Glomerular endothelial cell (primary cell): ENCODE results near the gene PDS5A.

DNA sequence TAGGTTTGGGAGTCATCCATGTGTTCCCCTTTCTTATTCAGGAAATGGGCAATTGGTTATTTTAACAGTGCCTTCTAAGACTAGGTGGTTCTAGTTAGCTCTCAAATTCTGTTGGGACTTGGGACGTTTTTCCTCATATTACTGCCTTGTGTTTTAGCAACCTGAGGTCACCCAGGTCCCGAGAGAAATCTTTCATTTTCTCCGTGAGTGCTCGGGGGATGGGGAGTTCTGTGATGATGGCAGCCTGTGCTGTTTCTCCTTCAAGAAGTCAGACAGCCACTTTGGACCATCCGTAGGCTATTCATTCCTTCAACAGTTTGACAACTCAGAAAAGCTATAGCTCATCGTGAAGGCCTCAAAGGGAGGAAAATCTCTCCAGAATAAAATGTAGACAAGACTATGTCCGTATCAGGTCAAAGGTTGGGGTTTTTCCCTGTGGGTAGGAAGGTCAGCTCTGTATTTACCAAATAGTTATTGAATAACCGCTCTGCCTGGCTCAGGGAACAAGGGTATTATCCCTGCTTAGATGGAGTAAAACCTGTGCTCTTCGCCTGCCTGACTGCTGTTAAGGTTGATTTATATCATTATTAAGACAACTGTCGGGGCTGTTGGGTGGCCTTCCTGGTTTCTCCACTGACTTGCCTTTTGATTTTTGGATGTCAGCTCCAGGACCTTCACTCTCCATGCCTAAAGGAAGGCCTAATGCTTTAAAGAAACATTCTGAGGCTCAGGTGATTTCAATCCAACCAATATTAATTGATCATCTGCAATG is 36.6 kb downstream of the FAM114A1 start:
- RAMPAGE, long total RNA: no peak

GRCh38 chr4:38931097-38931772 is 63.6 kb downstream of the FAM114A1 start:
- RAMPAGE, long total RNA: no peak

- RAMPAGE, long total RNA: no peak
These were observed 5.3 kb upstream of the TMEM156 start for GRCh38 chr4:39037408-39038023.

GRCh38 chr4:39048209-39048681 is 13.8 kb upstream of the KLHL5 start:
- RAMPAGE, long total RNA: no peak

GRCh38 chr4:39135151-39135758 is 47.1 kb upstream of the WDR19 start:
- RAMPAGE, long total RNA: no peak

DNA sequence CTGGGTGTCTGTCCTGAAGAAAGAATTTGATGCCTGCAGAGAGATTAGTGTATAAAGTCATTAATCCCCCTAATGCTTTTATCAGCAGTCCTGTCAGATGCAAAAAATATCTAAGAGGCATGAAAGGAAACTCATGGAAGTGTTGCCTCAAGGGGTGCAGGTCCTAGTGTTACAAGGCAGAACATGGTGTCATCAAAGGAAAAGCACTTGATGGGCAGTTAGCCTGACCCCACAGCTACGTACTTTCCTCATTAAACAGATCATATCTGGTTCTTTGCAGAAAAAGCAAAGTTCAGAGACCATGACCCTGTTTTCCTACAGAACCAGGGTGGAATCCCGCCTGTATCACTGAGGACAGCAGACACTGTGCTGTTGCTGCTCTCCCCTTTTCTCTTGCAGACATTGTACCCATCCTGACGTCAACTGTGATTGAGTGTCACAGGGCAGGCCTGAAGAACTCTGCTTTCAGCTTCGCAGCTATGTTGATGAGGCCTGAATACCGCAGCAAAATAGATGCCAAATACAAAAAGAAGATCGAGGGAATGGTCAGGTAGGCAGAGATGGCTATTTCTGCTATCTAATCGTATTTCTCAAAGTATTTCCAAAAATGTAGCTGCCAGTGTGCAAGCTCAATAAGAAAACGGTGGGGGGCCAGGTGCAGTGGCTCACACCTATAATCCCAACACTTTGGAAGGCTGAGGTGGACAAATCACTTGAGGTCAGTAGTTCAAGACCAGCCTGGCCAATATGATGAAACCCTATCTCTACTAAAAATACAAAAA is 91.6 kb downstream of the RFC1 start:
- RAMPAGE, long total RNA: no peak

DNA sequence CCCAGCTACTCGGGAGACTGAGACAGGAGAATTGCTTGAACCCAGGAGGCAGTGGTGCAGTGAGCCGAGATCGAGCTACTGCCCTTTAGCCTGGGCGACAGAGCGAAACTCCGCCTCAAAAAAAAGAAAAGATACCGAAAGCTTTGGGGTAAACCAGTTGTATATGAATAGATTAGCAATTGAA is 618 bp upstream of the RFC1 start:
- RAMPAGE, long total RNA: no peak

DNA sequence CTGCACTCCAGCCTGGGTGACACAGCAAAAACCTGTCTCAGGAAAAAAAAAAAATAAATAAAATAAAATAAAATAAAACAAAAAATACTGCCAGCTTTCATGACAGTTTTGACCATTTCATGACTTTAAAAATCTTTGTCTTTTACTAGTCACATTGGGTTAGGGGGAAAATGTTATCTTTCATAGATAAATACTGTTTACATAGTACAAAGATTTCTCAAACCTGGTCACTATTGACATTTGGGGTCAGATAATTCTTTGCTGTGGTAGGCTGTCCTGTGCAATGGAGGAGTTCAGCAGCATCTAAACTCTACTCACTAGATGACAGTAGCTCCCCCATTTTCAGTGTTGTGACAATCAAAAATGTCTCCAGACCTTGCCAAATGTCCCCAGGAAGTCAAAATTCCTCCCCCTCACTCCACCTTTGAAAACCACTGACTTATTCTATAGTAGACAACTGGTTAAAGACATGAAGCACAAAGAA is 7.0 kb downstream of the KLB start:
- RAMPAGE, long total RNA: no peak

DNA sequence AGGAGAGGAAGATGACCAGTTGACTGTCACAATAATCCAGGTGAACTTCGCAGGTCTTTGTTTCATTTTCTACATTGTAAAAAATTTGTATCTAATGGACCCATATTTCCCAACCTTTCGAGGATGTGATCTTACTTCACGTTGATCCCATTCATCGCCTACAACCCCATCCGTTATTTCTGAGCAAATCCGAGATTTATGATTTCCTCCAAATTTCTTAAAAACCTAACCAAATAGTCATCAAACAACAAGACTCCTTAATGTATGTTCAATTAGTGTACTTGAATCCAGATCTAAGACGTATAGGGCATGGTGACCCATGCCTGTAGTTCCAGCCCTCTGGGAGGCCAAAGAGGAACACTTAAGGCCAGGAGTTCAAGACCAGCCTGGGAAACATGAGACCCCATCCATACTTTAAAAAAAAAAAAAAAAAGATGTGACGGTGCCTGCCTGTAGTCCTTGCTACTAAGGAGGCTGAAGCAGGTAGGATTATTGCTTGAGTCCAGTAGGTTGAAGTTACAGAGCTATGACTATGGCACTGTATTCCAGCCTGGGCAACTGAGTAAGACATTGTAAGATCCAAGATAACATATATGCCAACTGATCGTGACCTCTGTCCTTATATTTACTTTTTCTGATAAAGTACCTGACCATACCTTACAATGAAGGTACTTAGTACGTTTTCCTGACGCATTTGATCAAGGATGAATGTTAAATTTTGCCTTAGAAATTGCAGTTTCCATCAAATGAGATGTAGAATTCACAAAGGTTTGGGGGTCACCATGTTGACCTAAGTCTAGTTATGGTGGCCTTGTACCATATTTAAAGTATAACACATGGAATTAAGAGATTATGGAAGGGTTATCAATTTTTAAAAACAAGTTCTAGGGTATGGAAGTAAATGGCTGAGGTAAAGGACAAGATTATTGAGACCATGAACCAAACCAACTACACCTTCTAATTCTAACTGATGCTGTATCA is 5.6 kb downstream of the RPL9 start:
- RAMPAGE, long total RNA: no peak

DNA sequence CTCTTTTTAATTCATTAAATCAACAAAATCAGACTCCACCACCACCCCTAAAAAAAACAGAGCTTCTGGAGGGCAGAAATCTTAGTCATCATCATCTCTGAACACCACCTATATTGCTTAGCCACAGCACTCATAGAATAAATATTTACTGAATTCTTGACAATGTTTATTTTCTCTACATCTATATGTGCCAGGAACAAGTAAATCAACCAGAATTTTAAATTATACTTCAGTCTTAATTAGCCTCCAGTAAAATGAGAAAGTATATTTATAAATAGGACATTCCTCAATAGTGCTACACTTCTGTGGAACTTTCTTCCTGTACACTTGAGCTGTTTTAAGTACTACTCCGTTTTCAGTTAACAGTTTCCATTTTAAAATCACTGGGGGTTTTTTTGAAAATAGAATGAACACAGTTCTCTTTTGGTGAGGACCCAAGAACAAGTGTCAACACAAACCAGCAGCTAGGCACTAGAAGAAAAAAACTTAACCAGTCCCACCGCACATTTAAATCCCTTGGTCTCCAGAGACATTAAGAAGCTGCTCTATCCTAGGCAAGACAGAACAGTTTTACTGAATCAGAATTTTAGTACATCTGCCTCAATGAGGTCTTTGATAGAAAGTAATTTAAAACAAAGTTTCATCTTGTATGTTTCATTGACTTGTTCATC is 25.5 kb downstream of the SMIM14 start:
- RAMPAGE, long total RNA: no peak

GRCh38 chr4:39770884-39771295 is 73.0 kb downstream of the UBE2K start:
- RAMPAGE, long total RNA: no peak

DNA sequence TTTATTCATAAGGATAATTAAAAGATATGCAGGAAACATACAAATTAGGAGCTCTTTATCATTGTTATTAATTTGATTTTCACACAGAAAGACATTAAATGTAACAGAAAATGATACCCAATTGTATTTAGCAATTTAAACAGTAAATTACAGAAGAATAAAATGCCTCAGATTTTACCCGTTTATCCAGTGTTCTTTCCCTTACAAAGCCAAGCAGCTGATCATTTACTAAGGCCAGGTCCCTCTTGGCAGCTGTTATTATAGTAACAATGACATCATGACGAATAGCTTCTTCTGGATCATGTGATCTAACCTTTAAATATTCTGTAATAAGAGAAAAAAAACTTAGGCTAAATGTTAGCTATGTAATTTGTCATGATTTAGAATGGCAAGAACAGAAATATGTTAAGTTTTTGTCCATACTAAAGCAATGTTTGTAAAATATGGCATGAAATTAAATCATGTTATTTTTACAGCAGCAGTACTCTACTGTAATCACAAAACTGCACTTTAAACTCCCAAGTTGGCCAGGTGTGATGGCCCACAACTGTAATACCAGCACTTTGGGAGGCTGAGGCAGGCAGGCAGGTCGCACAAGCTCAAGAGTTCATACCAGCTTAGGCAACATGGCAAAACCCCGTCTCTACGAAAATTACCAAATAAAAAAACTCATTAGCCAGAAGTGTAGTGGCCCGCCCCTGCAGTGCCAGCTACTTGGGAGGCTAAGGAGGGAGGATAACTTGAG is 69.3 kb downstream of the PDS5A start:
- RAMPAGE, long total RNA: no peak

GRCh38 chr4:39977796-39978558 is at the start of gene PDS5A:
Gene PDS5A (minus strand): TSS chr4:39977911.
- RAMPAGE, long total RNA: no peak

GRCh38 chr4:40121385-40121864 is 64.8 kb downstream of the N4BP2 start:
- RAMPAGE, long total RNA: no peak

GRCh38 chr4:40173552-40174090 is 23.2 kb upstream of the RHOH start:
- RAMPAGE, long total RNA: no peak

GRCh38 chr4:40190078-40190528 is 6.7 kb upstream of the RHOH start:
- RAMPAGE, long total RNA: no peak

GRCh38 chr4:40204789-40206037 is 8.4 kb downstream of the RHOH start:
- RAMPAGE, long total RNA: no peak

DNA sequence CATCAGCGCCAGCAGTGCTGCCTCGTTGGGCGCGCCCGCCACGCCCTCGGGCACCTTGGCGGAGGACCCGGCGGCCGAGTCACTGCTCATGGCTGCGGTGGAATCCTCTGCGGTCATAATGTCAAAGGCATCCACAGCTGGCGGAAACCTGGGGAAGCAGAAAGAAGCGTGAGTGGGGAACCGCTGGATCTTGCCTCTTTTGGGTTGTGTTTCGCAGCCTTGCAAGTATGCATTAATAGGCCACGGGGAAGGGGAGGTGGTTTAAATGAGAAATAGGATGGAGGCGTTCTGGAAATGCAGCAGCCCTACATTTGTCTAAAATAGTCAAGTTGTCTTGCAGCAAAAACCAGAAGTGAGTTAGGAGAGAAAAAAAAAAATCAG is 103.6 kb downstream of the CHRNA9 start:
- RAMPAGE, long total RNA: no peak

DNA sequence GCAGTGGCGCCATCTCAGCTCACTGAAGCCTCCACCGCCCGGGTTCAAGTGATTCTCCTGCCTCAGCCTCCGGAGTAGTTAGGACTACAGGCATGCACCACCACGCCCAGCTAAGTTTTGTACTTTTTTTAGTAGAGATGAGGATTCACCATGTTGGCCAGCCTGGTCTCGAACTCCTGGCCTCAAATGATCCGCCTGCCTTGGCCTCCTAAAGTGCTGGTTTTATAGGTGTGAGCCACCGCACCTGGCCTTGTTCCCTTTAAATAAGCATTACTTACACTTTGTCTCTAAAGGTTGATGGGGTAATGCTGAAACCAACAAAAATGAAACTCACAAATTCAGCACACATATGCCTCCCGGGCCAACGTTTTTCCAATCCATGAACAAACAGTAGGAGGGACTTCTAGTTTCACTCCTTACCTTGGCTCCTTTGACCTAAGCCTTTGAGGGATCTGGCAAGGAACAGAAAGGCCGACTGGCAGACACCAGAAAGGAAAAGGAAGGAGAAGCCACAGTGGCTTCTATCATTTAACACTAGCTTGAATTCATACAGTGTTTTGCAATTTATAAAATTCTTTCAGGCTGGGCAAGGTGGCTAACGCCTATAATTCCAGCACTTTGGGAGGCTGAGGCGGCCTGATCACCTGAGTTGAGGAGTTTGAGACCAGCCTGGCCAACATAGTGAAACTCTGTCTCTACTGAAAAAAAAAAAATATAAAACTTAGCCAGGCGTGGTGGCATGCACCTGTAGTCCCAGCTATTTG is 114.8 kb downstream of the CHRNA9 start:
- RAMPAGE, long total RNA: no peak

GRCh38 chr4:40490681-40491221 is 138.9 kb downstream of the RBM47 start:
- RAMPAGE, long total RNA: no peak